ENCODE results near the genes ANP32D, LALBA, CCDC65, FKBP11, ARF3 and KMT2D.

GRCh38 chr12:47651233-47652088 lies 54.4 kb downstream of the RPAP3 start:
- PRO-cap = no peak

DNA sequence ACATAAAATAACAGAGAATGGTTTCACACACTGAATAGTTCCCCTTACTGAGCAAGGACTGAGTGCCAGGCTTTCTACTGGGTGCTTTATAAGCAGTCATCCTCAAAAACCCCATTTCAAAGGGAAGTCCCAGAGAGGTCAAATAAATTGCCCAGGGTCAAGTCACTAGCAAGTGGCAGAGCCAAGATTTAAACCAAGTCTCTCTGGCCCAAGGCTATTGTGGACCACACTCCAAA lies 9.0 kb upstream of the RPAP3 start:
- PRO-cap = no peak

DNA sequence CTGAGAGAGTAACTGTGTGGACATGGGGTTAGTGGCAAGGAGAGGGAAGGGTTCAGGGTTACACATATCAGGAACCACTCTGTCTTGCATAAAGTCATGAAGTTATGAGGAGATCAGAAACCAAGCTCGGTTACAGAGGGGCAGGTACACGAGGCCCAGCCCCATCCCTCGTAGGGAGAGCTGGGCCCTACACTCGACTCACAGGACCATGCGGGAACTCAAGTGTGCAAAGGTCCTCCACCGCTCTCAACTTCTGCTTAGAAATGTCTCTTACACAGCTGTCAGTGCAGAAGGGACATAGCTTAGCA lies 15.3 kb downstream of the SLC48A1 start:
- PRO-cap = no peak

- PRO-cap = no peak
Observed at GRCh38 chr12:47807905-47808736, 11.6 kb downstream of the HDAC7 start.

- PRO-cap = no peak
Observed at GRCh38 chr12:47810202-47810430, 9.6 kb downstream of the HDAC7 start.

DNA sequence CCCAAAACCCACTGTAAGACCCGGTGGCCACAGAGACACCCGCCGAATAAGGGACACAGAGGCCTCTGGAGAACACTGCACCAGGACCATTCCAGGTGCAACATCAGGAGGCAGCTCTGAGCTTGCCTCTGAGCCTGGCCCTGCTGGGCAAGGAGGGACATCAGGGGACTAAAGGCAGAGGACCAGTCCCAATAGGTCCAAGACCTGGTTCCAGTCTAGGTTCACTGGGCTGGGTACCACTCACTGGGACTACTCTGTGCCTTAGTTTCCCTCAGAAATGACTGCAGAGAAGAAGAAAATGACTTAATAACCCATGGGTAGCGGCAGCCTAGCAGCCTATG lies 1.6 kb downstream of the HDAC7 start:
- PRO-cap = no peak

- PRO-cap = bidirectional peak, plus-strand start at chr12:47829189, minus-strand start at chr12:47829017
Observed at GRCh38 chr12:47828737-47829592, 9.3 kb upstream of the HDAC7 start.

DNA sequence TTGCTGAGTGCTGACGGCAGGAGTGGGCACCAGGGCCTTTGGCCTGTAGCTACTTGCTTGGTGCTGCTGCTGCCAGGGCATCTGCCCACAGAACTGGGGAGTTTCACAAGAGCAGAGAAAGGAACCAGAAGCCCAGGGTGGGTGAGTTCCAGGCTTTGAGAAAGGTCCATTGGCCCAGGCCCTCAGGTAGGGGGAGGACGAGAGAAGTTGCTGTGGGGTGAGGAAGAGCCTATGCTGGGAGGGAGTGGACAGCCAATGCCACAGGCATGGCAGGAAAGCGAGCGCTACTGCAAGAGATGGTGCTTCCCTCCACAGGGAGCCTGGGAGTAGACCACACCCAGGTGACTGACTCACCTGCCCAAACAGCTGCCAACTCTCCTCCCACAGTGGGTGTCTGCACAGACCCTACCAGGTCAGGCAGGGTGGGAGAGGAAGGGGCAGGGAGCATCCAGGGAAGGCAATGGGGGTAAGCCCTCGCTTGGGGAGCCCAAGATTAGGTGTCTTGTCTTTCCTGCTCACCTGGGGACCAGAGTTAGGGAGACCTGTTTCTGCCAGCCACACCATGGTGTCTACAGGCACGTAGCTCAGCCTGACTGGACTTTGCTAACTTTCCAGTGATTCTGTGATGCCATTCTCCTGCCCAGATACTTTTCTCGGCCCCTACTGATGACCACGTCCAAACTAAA lies 39.1 kb upstream of the HDAC7 start:
- PRO-cap = no peak

DNA sequence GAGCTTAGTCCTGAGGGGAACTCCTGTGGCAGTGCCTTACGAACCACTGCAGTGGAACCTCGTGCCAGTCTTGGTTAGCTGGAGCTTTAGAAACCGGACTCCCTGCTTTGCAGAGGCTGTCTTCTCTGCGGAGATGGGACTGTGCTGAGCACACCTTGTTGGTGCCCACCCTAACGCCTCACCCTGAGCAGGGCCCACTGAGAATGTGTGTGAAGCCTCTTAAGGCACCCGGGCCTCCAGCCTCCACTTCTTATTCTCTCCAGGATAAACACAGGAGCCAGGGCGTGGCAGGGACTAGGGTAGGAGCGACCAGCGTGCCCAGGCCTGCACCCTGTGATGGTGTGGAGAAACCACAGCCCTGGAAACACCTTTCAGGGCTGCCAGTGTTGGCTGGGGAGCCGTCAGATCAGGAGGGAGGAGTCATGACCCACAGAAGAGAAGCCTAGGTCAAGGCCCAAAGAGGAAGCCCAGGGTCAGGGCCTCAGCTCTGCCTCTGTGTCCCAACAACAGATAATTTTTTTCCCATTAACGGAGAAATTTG lies 41.4 kb downstream of the VDR start:
- PRO-cap = no peak

DNA sequence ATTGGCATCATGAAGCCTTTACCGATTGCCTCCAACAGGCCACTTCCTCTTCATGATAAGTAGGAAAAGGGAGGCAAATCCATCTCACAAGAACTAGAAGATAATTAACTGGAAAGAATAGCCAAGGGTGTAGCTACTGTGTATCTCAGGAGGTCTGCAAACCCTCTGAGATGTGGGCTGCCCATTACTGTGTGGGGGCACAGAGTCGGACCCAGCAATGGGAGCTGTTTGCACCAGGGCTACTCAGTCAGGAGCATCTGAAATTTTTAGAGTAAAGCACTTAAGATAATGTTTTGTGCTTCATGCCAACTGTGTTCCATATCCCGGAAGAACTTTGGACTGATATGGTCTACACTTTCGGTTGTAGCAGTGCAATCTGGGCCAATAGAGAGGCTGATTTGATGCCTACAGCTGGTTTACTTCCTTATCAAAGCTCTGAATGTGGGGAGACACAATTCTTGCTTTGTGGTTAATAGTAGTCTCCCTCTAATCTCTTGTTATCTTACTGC lies 7.6 kb upstream of the VDR start:
- PRO-cap = no peak

- PRO-cap = no peak
Observed at GRCh38 chr12:48037390-48037801, 33.1 kb upstream of the COL2A1 start.

GRCh38 chr12:48286251-48286840 lies 42.4 kb upstream of the H1-7 start:
- PRO-cap = no peak

GRCh38 chr12:48414129-48414482 lies 58.3 kb upstream of the ANP32D start:
- PRO-cap = no peak

GRCh38 chr12:48472228-48472744 lies at the start of gene ANP32D:
TSS of gene ANP32D (plus strand) at chr12:48472559.
- PRO-cap = no peak

- PRO-cap = no peak
Observed at GRCh38 chr12:48569901-48570345, at the start of gene LALBA. TSS of gene LALBA (minus strand) at chr12:48570046.

DNA sequence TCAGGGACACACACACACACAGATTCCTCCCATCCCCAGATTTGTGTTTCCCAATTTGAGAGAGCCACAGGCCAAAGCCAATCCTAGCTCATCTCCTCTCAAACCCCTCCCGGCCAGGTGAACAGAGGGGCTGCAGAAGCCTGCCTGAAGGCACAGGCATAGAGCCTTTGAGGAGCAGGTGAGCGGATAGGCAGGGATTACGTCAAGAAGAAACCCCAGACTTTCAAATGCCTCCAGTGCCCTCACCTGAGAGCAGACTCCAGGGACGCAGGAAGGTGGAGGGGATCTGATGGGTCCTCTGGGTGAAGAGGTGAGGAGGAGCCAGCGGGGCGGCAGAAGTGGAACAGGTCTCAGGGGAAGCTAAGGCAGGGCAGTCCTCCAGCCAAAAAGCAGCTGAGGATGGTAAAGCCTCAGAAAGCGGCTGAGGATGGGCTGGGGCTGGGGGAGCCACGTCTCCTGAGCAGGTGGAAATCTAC lies 515 bp downstream of the RND1 start:
- PRO-cap = no peak

DNA sequence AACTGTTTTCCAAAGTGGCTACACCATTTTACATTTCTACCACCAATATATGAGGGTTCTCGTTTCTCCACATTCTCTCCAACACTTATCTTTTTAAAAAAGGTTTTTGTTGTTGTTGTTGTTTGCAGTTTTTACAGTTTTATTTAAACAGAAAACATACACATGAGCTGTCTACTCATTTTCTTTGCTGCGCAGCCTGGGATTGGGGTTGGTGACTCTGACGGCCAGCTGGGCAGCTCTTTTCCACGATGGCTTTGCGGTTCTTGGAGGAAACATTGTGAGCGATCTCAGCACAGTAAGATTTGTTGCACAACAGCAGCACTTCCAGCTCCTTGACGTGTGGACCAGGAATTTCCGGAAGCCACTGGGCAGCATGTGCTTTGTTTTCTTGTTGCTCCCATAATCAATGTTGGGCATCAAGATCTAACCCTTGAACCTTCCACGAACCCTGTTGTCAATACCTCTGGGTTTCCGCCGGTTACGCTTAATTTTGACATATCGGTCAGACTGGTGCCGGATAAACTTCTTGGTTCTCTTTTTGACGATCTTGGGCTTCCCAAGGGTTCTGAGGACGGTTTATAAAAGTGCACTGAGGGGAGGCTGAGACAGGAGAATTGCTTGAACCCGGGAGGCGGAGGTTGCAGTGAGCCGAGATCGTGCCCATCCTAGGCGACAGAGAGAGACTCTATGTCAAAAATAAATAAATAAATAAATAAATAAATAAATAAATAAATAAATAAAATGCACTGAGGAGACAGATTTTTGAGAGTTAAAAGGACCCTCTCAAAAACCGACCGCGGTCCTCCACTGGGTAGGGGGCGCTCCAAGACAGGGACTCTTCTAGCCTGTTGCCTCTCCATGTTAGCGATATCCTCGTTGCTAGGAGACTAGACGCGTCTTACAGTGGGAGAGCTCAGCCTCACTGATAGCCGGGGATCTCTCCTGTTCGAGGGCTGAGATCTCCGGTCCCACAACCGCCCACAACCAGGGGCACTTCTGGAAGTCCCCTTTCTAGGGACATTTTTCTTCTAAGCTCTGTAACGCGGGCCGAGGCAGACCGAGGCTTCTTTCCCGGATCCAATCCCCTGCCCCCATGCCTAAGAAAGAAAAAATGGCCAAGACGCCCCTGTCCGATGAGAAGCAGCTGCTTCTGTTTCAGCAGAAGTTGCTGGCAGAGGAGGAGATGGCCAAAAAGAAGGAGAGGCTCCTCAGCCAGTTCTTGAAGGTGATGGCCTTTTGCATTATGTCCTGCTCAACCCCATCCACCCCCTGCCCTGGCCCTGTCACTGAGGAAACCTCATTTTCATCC lies at the start of gene CCDC65:
Gene CCDC65, plus strand, starts transcription at position 890 of the 1,309 bp plus-strand sequence.
- PRO-cap = no peak

DNA sequence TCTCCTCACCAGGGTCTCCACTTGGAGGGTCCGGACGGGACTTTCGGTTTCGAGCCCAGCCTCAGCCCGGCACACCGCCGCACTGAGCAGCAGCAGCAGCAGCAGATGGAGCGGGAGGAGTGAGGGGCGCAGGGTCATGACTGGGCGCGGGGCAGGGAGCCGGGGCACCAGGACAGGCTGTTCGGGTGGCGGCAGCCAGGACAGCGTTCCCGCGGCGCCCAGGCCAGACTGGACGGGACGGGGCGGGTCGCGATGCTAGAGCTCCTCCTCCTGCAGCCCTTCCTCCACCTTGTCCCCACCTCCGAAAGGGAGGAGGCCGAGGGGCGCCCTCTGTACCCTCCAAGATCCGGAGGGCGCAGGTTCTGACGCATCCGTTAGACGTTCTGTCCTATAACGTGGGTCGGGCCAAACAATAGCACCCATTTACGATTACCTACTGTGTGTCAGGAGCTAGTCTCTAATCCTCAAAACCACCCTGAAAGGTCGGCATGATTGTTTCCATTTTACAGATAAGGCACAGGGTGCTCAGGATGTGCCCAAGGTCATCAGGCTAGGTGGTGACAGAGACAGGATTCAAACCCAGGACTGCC lies at the start of gene FKBP11:
Gene FKBP11, minus strand, starts transcription at position 202 of the 590 bp plus-strand sequence.
- PRO-cap = bidirectional peak, plus-strand start at position 333 of the sequence, minus-strand start at position 230 of the sequence

DNA sequence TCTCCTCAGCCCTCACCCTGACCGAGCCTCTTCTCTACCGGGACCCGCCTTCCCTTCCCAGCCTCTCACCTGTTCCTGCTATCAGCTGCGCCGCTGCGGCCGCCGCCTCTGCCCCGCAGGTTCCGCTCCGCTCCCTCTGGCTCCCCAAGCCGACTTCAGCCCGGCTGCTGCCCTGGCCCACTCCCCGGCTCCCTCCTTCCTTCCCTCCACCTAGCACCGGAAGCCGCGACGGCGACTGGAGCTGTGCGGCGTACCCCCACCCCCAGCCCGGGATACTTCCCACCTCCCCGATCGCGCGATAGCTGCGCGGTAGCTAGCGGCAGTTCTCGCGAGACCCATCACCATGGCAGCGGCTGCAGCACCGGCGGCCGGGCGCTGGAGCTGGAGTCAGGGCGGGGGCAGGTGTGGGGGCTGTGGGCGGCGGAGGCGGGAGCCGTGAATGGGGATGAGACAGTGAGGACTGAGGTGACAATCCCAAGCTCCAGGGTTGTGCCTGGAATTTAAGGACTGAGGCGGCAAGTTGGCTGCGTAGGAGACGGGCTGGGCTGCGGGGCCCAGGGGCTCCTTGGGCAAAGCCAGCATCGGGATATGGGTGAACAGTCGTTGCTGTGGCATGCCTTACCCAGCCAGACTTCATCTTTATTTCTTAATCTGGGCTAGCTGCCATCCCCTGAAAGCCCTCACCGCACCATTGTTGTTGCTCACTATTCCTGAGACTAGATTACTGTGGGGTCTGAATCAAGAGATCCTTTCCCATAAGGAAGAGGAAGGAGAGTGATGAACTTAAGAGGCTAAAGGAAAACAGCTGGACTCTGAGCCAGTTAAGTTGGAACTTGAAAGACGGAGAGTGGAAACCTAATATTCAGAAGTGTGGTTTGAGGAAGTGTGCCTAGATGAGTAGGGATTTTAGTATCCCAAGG lies at the start of gene ARF3:
Gene ARF3, minus strand, starts transcription at position 247 of the 920 bp plus-strand sequence.
- PRO-cap = bidirectional peak, plus-strand start at position 368 of the sequence, minus-strand start at position 247 of the sequence

DNA sequence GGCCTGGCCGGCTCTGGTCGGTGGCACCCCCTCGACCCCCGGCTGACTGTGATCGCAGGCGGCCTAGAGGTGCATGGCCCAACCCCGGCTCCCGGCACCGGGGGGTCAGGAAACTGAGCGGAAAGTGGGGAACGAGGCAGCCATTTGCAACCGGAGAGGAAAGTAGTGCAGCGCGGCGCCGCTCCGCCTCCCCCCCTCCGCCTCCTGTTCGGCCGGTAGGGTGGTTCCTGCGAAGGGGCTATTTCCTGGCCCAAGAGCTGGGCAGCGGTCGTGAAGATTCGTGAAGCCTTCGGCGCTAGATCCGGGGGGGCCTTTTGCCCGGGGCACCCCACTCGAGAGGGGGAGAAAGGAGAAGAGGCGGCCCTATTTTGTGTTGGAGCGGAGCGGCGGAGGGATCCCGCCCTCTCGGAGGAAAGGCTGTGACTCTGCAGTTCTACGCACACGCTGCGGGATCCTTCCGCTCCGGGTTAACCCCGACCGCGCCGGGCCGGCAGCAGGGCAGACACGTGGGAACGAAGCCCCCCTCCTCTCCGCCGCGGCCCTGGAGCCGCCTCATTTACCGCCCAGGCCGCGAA lies at the start of gene KMT2D:
Gene KMT2D, minus strand, starts transcription at position 388 of the 575 bp plus-strand sequence.
- PRO-cap = bidirectional peak, plus-strand start at position 165 of the sequence, minus-strand start outside the sequence; bidirectional peak, plus-strand start outside the sequence, minus-strand start at position 388 of the sequence